Keratinocyte (primary cell): ENCODE results near the gene CD36.

DNA sequence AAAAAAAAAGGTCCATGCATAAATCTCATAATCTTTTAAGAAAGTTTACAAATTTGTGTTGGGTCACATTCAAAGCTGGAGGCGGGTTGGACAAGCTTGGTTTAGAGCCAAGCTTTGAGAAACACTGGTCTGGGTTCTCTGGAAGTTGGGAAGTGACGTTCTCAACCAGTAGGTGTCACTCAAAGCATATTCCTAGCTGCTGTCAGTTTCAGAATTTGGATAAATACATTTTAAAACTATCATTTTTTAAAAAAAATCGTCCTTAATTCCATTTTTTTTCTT lies 222.3 kb upstream of the TMEM60 start:
CAGE:
- cytosol, long polyA minus RNA, result no peak
- cytosol, long polyA plus RNA, result no peak
- long polyA plus RNA, result no peak
- nucleus, long polyA minus RNA, result no peak
- nucleus, long polyA plus RNA, result no peak

GRCh38 chr7:78284975-78285461 lies 486.8 kb upstream of the TMEM60 start:
CAGE:
- cytosol, long polyA minus RNA, result no peak
- cytosol, long polyA plus RNA, result no peak
- long polyA plus RNA, result no peak
- nucleus, long polyA minus RNA, result no peak
- nucleus, long polyA plus RNA, result no peak

GRCh38 chr7:78558650-78559091 lies 760.4 kb upstream of the TMEM60 start:
CAGE:
- cytosol, long polyA minus RNA, result no peak
- cytosol, long polyA plus RNA, result no peak
- long polyA plus RNA, result no peak
- nucleus, long polyA minus RNA, result no peak
- nucleus, long polyA plus RNA, result no peak

DNA sequence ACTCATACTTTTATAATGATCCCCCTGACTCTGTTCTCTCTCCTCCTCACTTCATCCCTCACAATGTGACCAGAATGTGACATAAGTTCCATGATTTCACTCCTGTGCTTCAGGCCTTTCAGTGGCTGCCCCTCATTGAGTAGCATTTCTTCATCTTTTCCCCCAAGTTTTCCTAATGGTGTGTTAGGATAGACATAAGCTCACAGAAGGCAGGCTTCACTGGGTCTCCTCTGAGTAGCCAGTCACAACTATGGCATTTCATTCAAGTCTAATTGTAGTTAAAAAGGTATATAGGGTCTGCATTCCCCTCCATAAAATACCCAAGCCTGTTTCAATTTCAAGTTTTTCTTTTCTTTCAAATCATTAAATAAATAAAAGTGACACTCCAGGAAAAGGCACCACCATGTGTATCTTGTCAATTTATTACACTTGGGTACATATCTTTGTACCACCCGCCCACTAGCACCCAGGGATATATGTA lies 509.2 kb downstream of the MAGI2 start:
CAGE:
- cytosol, long polyA minus RNA, result no peak
- cytosol, long polyA plus RNA, result no peak
- long polyA plus RNA, result no peak
- nucleus, long polyA minus RNA, result no peak
- nucleus, long polyA plus RNA, result no peak

DNA sequence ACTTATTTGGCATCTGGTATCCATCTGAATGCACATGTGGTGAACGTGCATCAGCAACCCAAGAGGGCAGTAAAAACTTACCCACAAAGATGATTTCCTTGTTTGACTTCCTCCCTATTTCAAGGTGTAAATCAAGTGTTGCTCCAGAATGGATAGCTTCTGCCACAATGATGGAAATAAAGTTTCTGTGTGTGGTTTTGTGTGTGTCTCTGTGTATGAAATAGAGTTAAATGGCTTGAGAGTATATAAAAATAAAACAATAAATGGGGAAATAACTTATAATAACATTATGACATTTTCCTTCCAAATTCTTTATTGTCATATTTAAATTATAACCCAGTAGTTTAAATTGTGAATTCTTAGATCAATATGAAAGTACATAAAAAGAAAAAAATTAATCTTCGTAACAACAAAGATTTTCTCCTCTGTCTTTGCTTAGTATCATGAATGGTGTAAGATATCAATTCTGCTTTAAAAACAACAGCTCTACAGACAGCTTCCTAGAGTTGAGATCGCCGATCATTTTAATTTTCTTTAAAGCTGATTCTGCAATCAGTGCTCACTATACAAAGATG lies 500.1 kb downstream of the MAGI2 start:
CAGE:
- cytosol, long polyA minus RNA, result no peak
- cytosol, long polyA plus RNA, result no peak
- long polyA plus RNA, result no peak
- nucleus, long polyA minus RNA, result no peak
- nucleus, long polyA plus RNA, result no peak

CAGE:
- cytosol, long polyA minus RNA, result no peak
- cytosol, long polyA plus RNA, result no peak
- long polyA plus RNA, result no peak
- nucleus, long polyA minus RNA, result no peak
- nucleus, long polyA plus RNA, result no peak
Observed at GRCh38 chr7:79191449-79192065, 261.9 kb downstream of the MAGI2 start.

DNA sequence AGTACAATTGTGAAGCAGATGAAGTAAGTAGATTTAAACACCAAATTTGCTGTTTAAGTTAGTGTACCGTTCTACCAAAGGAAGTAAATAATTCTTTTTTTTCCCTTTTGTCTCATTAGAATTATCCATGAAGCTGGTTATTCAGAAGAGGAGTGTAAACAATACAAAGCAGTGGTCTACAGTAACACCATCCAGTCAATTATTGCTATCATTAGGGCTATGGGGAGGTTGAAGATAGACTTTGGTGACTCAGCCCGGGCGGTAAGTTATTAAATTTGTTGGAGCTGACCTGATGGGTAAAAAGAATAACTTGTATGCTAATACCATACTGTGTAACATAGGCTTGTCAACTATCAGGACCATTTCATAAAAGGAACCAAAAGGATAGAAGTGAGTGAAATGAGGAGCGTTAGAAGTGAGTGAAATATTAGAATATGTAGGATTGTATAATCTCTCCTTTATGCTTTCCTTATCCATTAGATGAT lies 54.4 kb downstream of the GNAI1 start:
CAGE:
- cytosol, long polyA minus RNA, result no peak
- cytosol, long polyA plus RNA, result no peak
- long polyA plus RNA, result no peak
- nucleus, long polyA minus RNA, result no peak
- nucleus, long polyA plus RNA, result no peak

GRCh38 chr7:80199076-80199531 lies 64.5 kb downstream of the GNAI1 start:
CAGE:
- cytosol, long polyA minus RNA, result no peak
- cytosol, long polyA plus RNA, result no peak
- long polyA plus RNA, result no peak
- nucleus, long polyA minus RNA, result no peak
- nucleus, long polyA plus RNA, result no peak

CAGE:
- cytosol, long polyA minus RNA, result no peak
- cytosol, long polyA plus RNA, result no peak
- long polyA plus RNA, result no peak
- nucleus, long polyA minus RNA, result no peak
- nucleus, long polyA plus RNA, result no peak
Observed at GRCh38 chr7:80526436-80526914, 14.6 kb upstream of the GNAT3 start.

DNA sequence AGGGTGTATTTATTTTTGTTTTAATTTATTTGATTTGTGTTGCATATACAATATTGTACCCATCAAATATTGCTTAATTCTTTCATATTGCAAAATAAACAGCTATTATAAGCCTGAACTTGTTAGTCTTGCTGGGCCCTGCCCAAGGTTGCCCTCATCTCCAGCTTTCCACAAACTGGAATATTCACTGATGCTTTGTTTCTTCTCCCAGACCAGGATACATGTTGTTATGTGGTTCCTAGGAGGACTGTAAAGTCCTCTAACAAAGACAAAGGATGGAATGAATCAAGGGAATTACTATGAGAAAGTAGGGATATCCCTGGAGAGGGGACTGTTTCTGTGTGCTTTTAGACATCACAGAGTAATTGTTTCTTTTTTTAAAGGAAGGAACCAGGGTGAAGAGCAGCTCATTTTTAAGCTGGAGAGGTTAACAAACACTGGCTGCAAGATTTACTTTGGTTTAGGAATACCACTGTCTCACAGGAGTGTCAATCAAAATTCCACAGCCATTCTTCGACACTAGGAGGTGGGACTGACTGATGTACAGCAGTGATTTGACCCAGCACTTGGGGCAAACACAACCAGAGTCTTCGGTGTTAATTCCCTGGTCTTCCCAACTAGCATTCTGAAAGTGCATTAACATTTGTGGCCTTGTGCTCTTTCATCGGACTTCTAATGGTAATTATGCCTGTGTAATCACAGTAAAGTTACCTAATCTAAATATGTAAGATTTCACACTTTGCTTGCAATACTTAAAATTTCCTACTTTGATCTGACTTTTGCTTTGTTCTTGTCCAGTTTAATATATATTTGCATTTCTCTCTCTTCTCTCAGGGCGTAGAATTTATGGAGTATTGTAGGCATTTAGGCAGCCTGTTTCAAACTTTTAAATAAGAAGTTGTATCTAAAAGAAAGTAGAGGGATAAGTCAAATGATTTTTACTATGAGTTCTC lies 14.7 kb upstream of the CD36 start:
CAGE:
- cytosol, long polyA minus RNA, result no peak
- cytosol, long polyA plus RNA, result no peak
- long polyA plus RNA, result no peak
- nucleus, long polyA minus RNA, result start-site peak on the plus strand centred at position 582 of the sequence, 6 bp wide, 6 reads
- nucleus, long polyA plus RNA, result no peak

CAGE:
- cytosol, long polyA minus RNA, result no peak
- cytosol, long polyA plus RNA, result no peak
- long polyA plus RNA, result no peak
- nucleus, long polyA minus RNA, result no peak
- nucleus, long polyA plus RNA, result no peak
Observed at GRCh38 chr7:80638031-80639029, at the start of gene CD36. CD36 (plus strand) TSS chr7:80638642.

DNA sequence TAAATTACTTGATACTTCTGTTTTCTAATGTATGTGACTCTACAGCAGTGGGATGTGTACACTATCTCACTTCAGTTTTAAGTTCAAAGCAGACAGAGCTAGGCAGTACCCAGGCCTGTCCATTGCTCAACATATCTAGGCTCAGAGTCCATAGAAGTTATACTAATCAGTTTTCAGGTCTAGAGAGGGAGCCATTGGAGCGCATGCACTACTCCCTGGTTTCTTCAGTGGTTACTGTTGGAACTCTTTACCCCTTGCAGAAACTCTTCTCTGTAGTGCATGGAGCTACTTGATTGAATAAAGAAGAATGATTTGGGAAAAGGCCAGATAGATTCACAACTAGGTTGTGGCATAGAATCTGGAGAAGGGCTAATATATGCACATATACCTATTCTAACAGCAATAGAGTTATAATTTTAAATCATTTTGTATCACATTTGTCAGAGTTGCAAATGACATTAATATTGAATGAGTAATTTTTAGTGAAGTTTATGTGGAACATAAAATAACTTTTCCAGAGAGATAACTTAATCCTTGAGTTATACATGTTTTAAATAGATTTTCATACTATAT lies 4.5 kb downstream of the CD36 start:
CAGE:
- cytosol, long polyA minus RNA, result no peak
- cytosol, long polyA plus RNA, result no peak
- long polyA plus RNA, result no peak
- nucleus, long polyA minus RNA, result no peak
- nucleus, long polyA plus RNA, result no peak

CAGE:
- cytosol, long polyA minus RNA, result no peak
- cytosol, long polyA plus RNA, result no peak
- long polyA plus RNA, result no peak
- nucleus, long polyA minus RNA, result no peak
- nucleus, long polyA plus RNA, result no peak
Observed at GRCh38 chr7:81769378-81769821, 447 bp downstream of the HGF start.

DNA sequence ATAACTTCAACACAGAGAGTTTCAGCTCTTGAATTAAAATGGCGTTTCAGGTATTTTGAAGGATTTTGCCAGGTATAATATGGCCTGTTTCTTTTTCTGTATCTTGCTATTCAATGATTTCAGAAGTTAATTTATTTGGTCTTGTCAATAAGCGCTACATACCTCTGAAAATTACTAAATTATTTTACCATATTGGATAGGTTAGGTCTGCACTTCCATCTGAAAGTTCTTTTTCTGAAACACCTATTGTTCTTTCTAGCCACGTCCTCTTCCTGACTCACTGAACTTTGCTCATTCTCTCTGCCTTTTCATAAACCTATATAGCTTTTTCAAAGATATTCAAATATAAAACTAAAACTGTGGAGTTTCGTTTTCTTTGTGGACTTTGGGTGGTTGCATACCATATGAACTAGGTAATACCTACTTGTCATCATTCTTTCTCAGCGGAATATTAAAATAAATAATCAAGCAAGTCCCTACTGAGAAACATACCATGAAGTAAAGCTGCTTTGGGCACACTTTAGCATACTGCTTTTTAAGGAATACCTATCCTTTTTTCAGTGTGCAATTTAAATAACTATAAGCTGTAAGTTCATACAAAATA lies 136.0 kb downstream of the SEMA3A start:
CAGE:
- cytosol, long polyA minus RNA, result no peak
- cytosol, long polyA plus RNA, result no peak
- long polyA plus RNA, result no peak
- nucleus, long polyA minus RNA, result no peak
- nucleus, long polyA plus RNA, result no peak

GRCh38 chr7:84940049-84940338 lies 246.9 kb downstream of the SEMA3D start:
CAGE:
- cytosol, long polyA minus RNA, result no peak
- cytosol, long polyA plus RNA, result no peak
- long polyA plus RNA, result no peak
- nucleus, long polyA minus RNA, result no peak
- nucleus, long polyA plus RNA, result no peak

CAGE:
- cytosol, long polyA minus RNA, result no peak
- cytosol, long polyA plus RNA, result no peak
- long polyA plus RNA, result no peak
- nucleus, long polyA minus RNA, result no peak
- nucleus, long polyA plus RNA, result no peak
Observed at GRCh38 chr7:85024212-85024703, 162.6 kb downstream of the SEMA3D start.

DNA sequence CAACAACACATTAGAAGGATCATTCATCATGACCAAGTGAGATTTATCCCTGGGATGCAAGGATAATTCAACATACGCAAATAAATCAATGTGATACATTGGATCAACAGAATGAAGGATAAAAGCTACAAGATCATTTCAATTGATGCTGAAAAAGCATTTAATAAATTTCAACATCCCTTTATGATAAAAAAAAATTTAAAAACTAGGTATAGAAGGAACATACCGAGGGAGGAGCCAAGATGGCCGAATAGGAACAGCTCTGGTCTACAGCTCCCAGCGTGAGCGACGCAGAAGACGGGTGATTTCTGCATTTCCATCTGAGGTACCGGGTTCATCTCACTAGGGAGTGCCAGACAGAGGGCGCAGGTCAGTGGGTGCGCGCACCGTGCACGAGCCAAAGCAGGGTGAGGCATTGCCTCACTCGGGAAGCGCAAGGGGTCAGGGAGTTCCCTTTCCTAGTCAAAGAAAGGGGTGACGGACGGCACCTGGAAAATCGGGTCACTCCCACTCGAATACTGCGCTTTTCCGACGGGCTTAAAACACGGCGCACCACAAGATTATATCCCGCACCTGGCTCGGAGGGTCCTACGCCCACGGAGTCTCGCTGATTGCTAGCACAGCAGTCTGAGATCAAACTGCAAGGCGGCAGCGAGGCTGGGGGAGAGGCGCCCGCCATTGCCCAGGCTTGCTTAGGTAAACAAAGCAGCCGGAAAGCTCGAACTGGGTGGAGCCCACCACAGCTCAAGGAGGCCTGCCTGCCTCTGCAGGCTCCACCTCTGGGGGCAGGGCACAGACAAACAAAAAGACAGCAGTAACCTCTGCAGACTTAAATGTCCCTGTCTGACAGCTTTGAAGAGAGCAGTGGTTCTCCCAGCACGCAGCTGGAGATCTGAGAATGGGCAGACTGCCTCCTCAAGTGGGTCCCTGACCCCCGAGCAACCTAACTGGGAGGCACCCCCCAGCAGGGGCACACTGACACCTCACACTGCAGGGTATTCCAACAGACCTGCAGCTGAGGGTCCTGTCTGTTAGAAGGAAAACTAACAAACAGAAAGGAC lies 19.6 kb downstream of the ELAPOR2 start:
CAGE:
- cytosol, long polyA minus RNA, result no peak
- cytosol, long polyA plus RNA, result no peak
- long polyA plus RNA, result no peak
- nucleus, long polyA minus RNA, result no peak
- nucleus, long polyA plus RNA, result no peak

DNA sequence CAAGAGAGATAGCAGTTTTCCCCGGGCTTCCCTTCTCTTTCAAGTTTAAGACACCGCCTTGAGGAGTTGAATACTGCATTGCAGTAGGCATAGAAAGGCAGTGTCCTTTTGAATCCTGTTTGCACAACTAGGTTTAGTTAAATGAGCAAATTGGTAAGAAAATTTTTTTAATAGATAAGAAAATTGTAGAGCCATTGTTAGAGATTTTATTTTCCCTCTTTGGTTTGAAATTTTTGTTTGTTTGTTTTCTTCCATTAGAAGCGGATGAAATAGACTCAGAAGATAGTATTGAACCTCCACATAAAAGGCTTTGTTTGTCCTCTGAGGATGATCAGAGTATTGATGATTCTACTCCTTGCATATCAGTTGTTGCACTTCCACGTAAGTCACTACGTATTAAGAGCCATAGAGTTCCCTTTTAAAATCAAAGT lies 14.0 kb downstream of the DMTF1 start:
CAGE:
- cytosol, long polyA minus RNA, result no peak
- cytosol, long polyA plus RNA, result no peak
- long polyA plus RNA, result no peak
- nucleus, long polyA minus RNA, result no peak
- nucleus, long polyA plus RNA, result no peak

GRCh38 chr7:87179341-87179826 lies 27.1 kb downstream of the DMTF1 start:
CAGE:
- cytosol, long polyA minus RNA, result no peak
- cytosol, long polyA plus RNA, result no peak
- long polyA plus RNA, result no peak
- nucleus, long polyA minus RNA, result no peak
- nucleus, long polyA plus RNA, result no peak

DNA sequence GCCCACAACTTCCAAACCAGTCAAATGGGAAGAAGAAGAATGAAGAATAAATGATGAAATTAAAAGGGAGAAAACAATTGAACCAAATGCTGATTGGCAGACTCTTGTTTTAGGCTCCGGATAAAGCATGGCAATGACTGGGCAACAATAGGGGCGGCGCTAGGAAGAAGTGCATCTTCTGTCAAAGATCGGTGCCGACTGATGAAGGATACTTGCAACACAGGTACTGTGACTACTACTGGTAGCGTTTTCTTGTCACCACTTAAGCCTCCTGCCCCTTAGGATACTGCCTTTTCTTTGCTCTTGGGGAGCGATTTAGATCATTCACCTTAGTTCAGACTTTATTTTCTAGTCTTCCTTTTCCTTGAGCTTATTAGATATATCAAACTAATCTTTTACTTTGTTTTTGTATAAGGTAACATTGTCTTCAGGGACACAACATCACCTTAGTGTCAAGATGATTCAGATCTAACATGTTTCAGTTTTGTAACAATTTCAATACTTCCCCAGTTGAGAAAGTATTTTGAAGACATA lies 29.9 kb downstream of the DMTF1 start:
CAGE:
- cytosol, long polyA minus RNA, result no peak
- cytosol, long polyA plus RNA, result no peak
- long polyA plus RNA, result no peak
- nucleus, long polyA minus RNA, result start-site peak on the plus strand centred at position 145 of the sequence, 383 bp wide, 20 reads
- nucleus, long polyA plus RNA, result no peak